LHCN-M2 (cell line): ENCODE measurements around a stretch of chr21.

- RAMPAGE, long total RNA: no peak
Measured at GRCh38 chr21:41568627-41569144, 60.7 kb upstream of the TMPRSS2 start.

GRCh38 chr21:41581639-41582137, 73.7 kb upstream of the TMPRSS2 start:
- RAMPAGE, long total RNA: no peak

DNA sequence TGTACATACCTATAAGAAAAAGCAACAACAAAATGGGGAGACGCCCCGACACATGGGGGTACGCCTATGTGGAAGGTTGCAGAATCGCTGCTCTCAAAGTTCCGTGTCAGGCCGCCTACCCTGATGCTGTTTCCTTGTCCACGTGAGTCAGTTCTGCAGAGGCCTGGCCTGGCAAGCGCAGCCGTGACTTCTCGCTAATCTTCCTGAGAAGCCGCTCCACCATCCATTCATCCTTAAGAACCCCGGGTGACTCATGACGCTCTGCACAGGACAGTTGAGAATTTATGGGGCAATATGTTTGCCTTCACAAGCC, 122.2 kb upstream of the TMPRSS2 start:
- RAMPAGE, long total RNA: no peak

DNA sequence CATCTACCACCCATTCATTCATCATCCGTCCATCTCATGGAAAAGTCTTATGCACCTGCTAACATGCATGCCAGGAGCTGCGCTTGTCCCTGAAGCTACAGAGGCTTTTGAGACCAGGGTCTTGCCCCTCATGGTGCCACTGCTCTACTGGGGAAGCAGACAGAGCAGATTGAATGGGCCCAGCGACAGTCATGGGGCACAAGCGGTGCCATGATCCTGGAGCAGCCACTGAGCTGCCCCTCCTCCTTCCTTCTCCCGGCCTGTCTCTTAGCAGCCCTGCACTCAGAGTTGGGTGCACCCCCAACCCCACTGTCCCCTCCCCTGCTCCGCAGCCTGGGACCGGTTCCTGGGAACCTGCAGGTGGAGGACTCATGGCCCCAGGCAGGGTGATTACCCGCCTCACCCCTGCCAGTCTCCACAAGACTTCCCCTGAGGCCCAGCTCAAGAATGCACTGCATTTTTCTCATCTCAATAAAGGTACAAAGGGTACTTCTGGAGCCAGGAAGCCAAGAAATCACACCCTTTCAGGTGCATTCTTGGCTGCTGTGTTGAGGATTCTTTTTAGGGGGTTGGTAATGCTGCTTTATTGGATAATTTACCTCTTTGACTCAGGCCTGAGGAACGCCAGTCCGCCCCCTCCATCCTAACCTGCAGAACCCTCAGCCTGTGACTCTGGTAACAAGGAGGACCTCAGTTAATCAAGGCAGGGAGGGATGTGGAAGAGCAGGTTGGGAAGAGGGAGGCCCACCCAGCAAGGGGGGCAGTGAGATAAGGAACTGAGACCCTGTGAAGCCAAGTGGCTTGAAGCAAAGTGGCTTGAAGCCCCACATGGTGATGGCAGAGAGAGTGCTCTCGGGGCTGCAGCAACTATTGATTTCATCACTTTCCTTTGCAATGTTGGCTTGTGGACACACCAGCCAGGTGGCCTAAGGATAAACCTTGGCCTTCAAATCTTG, 126.3 kb upstream of the TMPRSS2 start:
- RAMPAGE, long total RNA: no peak

GRCh38 chr21:41678863-41679379, 87.9 kb downstream of the RIPK4 start:
- RAMPAGE, long total RNA: no peak

- RAMPAGE, long total RNA: no peak
Measured at GRCh38 chr21:41706550-41706936, 60.3 kb downstream of the RIPK4 start.

DNA sequence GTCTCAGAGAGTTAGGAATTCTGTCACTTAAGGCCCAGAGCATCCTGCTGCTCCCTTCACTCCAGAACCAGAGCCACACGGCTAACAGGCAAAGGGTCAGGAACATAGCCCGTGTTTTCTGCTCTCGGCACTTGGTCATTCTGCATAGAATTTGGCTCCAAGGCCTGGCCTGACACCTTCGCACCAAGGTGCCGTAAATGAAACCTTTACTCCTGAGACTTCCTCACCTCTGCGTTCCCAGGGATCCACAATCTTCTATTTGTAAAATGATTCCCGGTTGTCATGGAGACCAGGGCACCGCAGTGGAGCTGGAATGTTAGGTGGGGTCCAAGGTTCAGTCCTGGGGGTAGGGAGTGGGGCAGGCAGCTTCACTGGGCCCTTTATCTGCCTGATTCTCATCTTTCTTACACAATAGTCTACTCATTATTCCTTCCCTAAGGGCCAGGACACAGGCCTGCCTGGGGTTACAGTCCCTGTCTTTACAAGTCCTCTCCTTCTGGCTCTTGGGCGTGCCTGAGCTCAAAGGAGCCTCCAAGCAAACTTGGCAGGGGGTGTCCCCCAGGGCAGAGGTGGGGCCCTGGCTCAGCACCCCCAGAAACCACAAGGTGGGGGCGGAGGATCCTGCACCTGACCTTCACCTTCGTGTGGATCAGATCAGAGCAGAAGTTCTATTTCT, 51.2 kb downstream of the RIPK4 start:
- RAMPAGE, long total RNA: no peak

DNA sequence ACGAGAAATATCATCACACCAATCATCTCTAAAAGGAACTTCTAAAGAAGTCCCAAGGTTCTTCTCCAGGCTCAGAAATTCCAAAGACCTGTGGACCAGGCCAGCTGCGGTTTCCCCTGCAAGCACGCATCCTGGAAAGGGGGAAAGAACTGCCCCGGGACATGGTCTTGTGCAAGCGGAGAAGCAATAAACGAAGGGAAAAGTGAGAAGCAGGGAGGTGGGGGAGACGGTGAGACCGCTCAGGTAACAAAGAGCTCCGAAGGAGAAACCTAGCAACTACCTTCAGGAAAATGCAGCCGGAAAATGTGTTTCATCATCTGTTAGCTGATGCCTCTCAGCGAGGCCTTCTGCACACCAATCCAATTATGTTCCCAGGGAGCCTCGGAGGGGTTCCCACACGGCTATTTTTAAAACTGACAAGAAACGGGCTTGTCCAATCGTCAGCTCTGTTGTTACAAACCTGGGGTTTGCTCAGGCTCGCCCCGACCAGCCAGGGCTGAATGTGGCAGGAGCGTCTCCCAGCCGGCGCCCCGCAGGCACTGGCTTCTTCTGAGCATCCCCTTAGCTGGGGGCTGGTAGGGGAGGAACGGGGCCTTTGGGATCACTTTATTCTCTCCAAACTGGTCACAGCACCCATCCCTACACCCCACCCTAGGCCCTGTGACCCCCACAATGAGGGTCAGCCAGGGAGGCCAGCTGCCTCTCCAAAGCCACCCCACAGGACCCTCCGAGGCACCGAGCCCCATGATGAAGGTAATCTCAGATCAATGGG, 3.4 kb downstream of the RIPK4 start:
- RAMPAGE, long total RNA: no peak

DNA sequence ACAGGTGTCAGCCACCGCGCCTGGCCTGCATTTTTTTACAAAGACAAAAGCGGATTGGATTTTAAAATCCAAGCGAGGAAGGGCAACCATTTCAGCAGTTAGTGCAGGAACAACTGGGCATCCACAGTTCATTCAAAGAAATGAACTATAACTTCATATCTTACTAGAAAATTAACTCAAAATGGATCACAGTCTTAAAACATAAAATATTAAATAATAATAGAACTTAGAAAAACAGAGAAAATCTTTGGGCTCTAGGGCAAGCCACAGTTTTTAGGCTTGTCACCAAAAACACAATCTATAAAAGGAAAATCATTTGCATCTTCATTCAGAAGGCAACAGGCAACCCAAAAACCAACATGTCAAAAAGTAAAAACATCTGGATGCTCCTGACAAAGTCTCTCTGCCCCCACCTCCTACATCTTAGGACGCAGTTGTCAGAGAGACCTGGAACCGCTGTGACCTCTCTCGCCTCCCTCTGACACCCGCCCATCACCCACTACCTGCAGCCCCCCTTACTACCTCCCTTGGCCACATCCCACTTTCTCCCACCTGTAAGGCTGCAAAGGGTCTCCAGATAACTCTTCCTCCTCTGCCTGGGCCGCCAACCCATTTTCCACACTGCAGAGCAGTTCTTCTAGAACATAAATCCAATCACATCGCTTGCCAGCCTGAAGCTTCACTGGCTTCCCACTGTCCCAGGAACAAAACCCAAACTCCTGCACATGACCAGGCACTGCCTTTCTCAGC, 14.9 kb downstream of the PRDM15 start:
- RAMPAGE, long total RNA: no peak

DNA sequence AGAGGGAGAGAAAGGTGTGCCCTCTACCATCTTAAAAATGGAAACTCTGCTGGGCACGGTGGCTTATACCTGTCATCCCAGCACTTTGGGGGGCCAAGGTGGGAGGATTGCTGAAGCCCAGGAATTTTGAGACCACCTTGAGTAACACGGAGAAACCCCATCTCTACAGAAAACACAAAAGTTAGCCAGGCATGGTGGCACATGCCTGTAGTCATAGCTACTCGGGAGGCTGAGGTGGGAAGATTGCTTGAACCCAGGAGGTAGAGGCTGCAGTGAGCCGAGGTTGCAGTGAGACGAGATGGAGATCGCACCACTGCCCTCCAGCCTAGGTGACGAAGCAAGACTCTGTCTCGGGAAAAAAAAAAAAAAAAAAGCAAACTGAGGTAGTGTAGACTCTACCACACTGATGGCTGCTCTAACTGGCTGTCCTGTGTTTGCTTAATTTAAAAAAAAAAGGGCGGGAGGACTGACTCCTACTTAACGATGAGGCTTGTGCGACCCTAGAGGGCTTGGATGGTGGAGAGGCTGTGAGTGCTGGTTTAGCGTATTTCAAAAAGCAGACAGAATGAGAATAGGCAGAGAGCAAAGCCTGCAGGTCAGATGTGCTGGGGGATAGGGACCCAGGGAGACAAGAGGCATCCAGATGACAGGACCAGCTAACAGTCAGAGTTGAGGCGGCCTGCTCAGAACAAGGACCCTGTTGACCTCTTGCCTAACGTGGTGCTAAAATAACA, 5.3 kb downstream of the PRDM15 start:
- RAMPAGE, long total RNA: no peak

DNA sequence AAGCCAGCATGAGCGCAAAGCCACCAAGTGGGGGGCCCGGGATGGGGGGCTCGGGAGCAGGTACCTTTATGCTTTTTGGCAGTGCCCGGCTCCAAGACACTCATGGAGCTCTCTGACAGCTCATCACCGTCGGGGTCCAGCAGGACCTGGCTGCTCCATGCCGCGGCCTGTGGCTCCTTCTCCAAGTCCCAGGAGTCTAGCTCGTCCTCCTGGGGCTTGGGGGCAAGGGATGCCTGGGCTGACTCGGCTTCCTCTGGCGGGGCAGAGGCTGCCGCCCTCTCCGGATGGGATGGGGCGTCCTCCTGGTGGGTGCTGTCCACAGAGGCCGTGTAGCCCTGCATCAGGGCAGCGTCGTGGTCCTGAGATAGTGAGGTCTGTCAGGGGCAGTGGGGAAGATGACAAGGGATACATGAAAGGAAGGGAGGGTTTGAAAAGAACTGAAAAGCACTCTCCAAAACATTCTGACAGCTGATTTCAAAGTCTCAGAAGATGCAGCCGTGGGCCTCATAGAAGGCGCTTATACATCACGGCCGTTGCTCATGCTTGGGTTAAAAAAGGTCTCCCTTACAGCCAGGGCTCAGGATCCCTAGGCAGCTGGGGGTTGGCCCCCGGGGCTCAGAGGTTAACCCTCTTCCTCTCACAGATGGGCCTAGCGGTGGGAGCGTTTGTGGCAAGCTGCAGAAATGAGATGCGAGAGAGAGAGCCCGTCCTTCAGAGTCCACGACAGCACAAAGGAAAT, 20.0 kb upstream of the PRDM15 start:
- RAMPAGE, long total RNA: no peak

DNA sequence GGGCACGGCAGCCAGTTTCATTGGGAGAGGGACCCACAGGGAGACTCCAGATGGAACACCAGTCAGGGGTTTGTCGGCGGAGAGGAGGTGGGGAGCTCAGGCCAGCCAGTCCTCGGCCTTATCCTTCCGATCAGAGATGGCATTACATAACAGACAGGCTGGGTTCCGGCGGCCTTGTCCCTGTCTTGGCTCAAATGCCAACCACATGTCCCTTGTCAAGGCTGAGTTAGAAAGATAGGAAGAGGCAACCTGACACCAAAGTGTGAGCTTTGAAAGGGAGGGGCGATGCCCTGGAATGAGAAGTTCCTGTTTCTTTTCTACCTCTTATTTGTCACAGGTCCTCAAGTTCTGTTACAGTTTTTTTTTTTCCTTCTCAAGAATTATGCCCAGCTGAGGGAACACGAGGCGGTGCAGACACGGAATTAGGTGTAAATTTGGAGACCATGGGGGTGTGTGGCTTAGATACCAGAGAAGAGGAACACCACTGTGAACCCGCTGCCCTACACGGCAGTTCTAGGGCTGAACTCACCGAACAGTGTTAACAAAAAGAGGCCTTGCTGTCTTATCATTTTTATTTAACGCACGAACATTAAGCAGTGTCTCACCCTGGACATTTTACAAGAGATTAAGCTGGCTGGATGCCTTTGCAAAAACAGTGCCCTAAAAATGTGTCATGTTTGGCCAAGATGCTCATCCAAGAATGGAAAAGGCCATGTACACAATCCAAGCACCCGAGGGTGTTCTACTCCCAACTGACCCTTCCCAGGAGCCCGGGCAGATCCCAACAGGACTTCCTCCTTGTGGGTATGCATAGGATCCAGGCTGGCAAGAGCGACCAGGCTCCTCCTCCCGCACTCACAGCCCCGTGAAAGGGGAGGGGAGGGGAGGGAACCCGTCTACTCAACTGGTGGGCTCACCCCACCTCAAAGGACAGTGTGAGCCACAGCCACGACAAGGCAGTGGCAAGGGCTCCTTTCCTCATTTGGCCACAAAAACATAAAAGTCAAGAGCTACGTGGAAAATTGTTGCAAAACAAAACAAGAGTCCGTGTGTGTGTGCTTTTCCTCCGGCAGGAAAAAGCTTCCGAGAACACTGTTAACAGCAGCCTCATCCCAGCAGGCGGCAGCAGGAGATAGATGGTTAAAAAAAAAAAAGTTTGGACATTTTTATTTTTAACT, 20.5 kb downstream of the C2CD2 start:
- RAMPAGE, long total RNA: no peak

- RAMPAGE, long total RNA: no peak
Measured at GRCh38 chr21:41949930-41950796, 3.7 kb downstream of the C2CD2 start.

DNA sequence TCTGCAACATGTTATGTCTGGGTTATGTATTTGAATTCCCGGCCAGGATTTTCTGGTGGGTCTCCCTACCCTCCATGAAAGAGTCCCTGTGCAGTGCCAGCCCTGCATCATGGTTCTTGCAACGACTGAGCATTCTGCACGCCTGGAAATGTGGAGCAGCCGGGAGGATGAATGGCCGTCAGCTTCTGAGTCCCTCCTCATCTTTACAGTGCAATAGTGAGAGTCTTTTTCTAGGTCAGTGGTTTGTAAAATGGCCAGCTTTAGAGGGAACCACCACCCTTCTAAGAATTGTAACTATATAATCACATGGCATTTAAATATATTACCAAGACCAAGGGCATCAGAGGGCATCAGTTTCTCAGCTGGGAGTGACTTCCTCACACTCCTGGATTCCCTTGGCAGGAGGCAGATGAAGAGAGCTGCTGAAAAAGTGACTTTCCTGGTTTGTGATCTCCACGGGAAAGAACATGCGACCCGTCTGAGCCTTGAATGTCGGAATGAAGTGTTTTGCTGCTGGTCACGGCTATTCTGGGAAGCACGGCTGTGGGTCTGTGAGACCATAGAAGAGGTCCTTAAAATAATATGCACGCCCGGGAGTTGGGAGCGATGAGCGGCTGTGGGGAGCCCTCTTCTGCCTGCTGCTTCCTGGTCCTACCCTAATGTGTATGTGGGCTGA, 13.4 kb upstream of the UMODL1 start:
- RAMPAGE, long total RNA: no peak

- RAMPAGE, long total RNA: no peak
Measured at GRCh38 chr21:42089117-42089827, 18.2 kb downstream of the UMODL1 start.

DNA sequence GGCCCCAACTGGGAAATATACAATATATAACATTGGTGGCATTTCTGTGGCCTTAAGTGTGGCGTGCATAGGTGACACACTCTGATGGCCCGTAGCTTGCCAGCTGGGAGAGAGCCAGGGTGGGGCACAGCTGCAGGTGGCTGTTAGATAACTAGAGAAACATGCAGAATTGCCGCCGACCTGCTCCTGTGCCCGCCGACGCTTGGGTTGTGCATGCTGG, 30.2 kb downstream of the UMODL1 start:
- RAMPAGE, long total RNA: no peak

DNA sequence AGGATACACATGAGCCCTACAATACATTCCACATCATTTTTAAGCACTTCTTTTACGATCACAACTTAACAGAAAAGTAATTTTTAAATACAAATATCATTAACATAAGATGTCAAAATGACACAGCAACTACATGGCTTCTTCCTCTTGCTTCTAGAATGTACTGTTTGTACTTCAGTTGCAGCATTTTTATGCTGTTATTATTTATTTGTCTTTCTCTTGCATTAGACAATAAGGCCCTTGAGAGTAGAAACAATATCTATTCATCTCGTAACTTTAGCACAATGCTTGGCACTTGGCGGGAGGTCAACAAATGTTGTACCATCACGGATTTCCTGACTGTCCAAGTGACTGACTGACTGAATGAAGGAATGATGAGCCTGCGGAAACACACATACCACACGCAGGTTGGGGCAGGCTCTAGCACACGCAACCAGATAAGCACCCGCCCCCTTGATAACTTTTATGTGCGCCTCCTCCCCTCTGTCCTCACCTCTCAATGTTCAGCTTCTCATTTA, 48.0 kb upstream of the ABCG1 start:
- RAMPAGE, long total RNA: no peak

GRCh38 chr21:42171439-42171725, 47.6 kb upstream of the ABCG1 start:
- RAMPAGE, long total RNA: no peak

GRCh38 chr21:42193080-42193464, 25.9 kb upstream of the ABCG1 start:
- RAMPAGE, long total RNA: no peak

- RAMPAGE, long total RNA: no peak
Measured at GRCh38 chr21:42198758-42199363, 20.1 kb upstream of the ABCG1 start.